ENCODE data around the genes GPC1 and AQP12B.

DNA sequence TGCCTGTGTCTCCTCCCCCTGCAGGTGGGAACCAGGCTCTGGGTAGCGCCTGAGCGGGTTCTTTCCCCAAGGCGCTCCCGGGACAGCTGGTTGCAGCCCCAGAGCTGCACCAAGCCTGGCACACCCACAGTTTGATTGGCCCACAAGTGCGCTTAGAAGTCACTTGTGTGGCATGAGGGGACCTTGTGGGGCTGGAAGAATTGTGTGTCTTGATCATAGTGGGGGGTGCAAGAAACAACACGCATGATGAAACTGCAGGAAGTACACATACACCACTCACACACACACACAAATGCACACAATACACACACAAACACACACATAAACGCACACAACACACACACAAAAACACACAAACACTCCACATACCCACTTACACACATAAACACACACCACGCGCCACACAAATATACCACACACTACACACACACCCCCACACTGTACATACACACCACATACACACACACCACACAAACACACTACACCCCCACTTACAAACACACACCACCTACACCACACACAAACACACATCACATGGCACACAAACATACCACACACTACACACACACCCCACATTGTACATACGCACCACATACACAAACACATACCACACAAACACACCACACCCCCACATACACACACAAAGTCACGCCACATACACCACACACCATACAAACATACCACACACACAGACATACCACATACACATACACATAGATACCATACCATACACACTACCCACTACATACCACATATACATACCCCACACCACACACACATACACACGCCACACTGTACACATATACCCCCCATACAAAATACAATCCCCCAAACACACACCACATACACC lies 59.8 kb downstream of the TWIST2 start:
- PRO-cap = no peak

DNA sequence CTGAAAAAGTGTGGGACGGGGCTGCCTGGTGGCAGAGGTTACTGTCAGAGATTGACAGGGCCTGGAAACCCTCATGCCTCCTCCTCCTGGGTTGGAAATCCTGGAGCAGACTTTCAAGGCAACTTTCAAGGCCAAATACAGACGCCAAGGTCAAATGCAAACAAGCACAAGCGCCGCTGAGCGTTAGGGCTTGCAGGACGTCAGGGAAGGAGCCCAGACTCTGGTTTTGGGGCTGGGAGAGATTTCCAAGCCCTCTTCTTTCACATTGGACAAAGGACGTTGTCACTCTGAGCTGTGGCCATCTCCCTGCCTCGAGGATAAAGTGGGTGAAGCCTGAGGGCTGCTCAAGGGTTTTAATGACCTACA lies 120.1 kb downstream of the TWIST2 start:
- PRO-cap = no peak

DNA sequence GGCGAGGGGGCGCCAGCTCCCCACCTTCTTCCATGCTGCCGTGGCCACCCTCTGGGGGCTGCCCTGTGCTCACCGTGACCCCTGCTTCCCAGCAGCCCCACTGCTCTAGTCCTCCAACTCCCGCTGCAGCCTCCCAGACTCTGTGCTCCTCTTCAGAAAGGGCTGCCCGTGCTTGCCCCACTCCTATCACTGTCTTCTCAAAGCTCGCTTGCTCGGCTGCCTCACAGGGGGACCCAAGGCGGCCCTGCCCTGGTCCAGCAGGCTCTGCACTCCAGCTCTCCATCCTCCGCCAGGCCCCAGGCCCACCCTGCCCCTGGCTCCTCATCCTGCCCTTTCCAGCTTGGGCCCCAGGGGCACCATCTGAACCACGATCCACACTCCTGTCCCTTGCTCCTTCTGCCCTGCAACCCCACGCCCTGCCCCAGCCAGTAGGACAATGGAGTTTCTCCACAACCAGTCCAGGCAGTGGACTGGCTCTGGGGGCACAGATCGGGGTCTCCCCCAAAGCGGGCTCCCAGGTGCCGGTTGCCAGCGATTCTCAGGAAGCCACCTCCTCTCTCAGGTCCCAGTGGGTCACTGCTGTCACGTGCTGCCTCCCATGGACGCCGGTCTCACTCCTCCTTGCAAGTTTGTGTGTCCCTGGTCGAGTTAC lies 238.7 kb downstream of the HDAC4 start:
- PRO-cap = no peak

- PRO-cap = no peak
These were observed 189.1 kb downstream of the HDAC4 start for GRCh38 chr2:239211764-239212044.

GRCh38 chr2:239246762-239247406 lies 153.9 kb downstream of the HDAC4 start:
- PRO-cap = no peak

DNA sequence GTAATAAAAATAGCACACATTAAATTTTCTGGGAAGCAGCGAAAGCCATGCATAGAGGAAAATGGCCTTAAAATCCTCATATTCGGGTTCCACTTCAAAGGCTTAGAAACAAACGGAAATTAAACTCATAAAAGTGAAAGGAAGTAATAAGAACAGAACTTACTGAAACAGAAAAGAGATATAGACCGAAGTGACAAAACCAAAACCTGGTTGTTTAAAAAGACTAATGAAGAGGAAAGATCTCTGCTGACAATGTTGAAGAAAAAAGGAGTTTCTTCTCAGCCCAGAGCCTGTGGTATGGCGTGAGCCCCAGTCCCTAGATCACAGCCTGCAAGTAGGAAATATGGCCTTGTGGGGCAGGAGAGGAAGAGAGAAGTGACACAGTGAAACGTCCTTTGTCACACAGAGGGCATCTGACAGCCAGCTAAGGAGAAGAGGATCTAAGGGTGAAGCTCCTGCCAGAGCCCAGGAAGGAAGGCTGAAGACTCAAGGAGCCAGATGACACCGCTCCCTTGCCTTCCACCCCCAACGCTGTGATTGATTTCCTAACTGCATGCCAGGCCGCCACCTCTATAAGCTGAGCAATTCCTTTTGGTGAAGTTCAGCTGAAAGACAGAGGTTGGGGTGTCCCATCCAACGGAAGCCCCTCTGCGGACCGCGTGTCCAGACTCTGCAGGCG lies 141.2 kb downstream of the HDAC4 start:
- PRO-cap = no peak

DNA sequence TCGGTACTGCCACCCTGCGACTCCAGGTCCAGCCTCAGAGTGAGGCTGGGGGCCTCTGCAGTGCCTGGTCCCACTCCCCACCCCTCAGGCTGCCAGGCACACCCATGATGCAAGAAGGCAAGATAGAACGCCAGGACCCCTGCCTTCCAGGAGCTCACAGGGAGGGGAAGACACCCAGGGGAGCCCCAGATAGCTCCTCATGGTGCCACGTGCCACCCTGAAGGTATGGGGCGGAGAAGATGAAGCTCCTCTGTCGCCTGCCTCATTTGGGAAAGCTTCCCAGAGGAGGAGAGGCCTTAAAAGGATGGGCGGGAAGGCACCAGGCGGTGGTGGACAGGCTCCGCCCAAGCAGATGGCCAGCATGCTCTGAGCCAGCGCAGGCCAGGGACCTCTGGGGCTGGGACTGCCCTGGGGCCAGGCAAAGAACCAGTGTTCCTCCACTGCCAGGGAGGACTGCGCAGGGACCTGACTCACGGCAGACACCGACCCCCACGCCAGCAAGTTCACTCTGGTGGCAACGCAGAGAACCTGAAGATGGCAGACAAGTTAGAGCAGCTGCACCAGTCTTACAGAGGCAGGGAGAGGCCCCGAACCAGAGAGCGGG lies 125.1 kb downstream of the HDAC4 start:
- PRO-cap = no peak

DNA sequence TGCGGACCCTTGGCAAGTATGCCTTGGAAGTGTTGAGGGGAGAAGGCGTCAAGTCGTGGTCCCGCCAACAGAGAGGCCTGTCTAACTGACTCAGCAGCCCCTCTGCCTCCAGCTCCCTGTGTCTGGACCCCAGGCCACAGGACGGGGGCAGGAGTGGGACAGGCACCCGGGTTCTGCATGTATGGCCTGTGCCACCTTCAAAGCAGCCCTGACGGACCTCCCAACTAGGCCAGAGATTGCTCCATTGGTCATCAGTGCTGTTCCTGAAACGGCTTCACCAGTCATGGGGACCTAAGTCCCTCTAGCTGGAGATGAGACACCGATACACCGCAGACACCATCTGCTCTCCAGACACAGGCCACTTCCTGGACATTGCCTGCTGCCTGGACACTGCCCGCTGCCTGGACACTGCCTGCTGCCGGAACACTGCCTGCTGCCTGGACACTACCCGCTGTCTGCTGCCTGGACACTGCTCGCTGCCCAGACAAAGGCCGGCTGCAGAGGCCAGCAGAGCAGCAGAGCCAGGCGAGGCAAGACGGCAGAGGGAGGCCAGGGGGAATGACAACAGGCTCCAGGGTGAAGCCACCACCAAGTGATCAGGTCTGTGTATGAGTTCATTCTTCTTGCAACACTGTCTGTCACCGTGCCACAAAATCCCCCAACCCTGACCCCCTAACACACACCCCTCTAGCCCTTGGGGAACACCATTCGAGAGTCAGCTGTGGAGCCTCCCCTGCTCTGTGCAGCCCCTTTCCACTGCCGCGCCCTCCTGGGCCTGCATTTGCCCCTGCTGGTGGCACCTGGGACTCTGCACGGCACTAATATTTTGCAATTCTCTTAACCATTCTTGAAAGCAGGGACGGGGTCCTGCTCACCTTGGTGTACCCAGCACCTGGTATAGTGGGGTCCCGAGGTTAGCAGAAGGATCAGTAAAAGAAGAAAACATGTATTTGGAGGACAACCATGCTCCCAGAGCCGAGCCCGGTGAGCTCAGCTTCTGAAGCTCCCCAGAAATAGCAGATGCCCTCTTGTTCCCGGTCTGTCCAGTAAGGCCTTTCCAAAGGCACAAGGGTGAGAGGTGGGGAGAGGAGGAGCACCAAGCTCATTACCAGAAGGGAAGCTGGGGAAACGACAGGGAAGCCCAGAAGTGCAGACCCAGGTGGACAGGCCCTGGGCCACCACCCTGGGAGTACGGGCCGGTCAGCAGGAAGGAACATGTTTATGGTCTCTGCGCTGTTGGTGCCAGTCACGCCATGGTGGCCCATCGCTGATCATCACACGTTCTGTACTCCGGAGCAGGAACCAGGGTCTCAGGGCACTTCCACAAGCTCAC lies 124.1 kb downstream of the HDAC4 start:
- PRO-cap = no peak

GRCh38 chr2:239318850-239320006 lies 81.6 kb downstream of the HDAC4 start:
- PRO-cap = no peak

DNA sequence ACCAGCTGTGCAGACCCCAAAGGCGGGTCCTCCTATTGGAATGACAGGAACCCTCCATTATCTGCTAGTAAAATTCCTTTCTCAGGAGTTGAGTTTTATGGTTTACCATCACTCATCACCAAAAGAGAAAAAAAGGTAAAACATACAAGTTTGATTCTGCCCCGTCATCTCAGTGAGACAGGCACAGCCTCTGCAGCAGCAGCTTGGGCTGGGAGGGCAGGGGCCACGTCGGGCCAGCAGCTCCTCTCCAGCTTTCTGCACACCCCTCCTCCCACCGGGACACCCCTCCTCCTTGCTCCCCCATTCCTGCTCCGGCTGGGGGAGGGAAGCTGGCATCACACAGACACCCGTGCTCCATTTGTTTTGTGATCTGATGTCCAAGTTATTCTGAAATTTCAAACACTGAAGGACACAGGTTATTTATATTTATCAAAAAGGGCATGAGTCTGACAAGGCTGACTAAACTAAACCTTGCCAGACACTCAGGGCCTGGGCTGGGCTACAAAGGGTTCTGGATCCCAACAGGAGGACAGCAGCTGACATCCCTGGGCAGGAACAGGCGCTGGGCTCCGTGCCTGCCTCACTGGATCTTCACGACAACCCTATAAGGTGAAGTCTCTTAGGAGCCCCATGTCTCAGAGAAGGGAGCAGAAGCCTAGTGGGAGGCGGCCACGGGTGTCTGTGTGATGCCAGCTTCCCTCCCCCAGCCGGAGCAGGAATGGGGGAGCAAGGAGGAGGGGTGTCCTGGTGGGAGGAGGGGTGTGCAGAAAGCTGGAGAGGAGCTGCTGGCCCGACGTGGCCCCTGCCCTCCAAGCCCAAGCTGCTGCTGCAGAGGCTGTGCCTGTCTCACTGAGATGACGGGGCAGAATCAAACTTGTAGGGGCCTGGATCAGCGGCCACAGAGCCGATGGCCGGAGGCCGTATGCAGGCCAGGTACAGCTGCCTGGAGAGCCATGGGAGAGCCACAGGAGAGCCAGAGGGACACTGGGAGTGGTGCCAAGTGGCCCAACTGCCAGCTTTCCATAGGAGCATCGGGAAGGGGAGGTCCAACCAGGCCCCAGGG lies 71.3 kb downstream of the HDAC4 start:
- PRO-cap = bidirectional peak, plus-strand start at position 901 of the sequence, minus-strand start at position 595 of the sequence

GRCh38 chr2:239402667-239402962 lies 1.8 kb upstream of the HDAC4 start:
- PRO-cap = no peak

DNA sequence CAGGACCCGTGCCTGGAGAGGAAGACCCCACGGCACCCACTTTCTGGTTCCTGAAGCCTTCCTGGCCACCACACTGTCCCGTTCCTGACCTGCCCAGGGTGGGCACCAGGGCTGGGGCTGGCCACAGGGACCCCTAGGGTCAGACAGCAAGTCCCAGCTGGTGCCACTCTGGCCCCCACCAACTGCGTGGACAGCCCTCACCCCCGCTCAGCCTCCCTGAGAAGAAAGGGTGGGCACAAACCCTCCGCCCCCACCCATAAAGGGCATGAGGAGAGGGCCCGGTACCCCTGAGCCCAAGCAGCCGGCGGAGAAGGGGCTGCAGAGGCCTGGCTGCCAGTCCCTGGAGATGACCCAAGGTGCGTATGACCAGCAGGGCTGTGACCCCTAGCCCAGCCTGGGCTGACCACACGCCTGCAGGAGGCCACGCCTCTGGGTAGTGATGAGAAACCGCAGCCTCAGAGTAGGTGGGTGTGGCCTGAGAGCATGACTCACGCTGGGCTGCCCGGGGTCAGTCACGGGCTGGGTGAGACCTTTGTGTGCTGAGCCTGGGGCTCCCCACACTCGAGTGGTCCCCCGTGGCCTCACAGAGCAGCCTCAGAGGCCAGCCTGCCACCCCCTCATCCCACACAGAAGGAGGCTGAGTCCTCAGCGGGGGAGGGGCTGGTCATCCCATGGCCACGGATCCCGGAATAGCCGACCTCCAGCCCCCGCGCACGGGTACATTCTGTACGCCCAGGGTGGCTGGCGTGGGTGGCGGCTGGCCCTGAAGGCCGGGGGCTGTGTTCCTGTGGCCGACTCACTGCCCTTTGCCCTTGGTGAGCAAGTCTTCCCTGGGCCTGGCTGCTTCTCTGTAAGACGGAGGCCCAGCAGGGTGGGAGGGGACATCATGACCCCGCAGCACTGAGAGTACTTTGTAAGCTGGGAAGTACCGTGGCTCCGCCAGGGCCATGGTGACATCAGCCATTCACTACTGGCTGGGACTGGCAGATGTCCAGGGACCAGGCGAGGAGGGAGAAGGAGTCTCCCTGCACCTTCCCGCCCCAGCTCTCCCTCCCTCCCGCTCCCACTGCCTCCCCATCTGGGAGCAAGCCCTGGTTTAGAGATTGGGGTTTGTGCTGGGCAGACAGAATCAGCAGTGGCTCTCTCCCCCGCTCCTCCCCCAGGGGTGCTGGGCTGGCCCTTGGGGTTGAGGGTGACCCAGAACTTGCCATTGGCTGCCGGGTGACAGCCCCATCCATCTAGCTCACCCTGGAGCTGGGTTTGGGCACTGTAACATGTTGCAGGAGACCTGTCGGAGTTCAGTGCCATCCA lies 110.8 kb upstream of the OTOS start:
- PRO-cap = bidirectional peak, plus-strand start at position 511 of the sequence, minus-strand start at position 431 of the sequence

DNA sequence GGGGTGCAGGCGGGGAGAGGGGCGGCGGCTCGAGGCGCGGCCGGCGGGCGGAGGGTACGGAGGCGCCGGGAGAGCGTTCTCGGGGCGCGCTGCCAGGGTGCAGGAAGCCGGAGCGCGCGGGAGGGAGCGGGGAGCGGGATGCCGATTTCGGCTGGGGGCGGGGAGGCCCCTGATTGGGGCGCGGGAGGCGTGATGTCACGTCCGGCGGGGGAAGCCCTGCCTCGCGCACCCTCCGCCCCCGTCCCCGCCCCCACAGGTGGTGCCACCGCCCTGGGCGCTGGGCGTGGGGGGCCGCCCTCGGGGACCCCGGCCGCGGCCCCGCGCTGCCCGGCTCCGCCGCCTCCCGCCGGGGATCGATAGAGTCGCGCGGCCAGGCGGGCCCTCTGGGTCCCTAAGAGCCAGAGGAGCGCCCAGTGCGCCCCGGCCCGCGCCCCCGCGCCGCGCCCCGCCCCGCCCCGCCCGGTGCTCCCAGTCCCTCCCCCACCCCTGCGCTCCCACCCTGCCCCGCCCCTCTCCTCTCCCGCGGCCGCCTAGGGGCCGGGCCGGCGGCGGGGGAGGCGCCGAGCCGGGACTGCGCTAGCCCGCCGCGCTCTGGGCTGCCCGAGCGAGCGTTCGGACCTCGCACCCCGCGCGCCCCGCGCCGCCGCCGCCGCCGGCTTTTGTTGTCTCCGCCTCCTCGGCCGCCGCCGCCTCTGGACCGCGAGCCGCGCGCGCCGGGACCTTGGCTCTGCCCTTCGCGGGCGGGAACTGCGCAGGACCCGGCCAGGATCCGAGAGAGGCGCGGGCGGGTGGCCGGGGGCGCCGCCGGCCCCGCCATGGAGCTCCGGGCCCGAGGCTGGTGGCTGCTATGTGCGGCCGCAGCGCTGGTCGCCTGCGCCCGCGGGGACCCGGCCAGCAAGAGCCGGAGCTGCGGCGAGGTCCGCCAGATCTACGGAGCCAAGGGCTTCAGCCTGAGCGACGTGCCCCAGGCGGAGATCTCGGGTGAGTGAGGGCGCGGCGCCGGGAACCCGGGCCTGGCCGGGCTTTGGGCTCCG lies at the start of gene GPC1:
GPC1 (plus strand) TSS at position 560 of the 1,034 bp plus-strand sequence.
- PRO-cap = bidirectional peak, plus-strand start at position 253 of the sequence, minus-strand start at position 114 of the sequence; bidirectional peak, plus-strand start at position 587 of the sequence, minus-strand start at position 442 of the sequence; bidirectional peak, plus-strand start at position 775 of the sequence, minus-strand start at position 694 of the sequence; unidirectional peak, minus-strand start at position 987 of the sequence

DNA sequence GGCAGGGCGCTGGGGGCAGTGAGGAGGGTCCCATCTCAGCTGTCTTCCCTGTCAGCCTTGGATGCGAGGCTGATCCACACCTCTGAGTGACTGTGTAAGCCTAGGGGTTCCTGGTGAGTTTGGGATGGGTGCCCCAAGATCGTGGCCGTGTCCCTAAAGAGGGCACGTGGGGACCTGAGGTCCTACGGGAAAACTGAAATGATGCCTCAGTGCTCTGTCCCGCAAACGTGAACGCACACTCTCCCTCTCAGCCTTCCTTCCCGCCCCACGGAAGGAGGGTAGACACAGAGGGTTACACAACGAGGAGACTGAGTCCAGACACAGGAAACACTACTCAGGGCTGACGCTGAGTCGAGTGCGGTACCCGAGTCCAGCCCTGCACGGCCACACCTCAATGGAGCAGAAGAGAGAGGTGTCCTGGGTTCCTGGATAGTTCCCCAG lies 1.2 kb upstream of the RNPEPL1 start:
- PRO-cap = no peak

- PRO-cap = no peak
These were observed 7.6 kb upstream of the CAPN10 start for GRCh38 chr2:240578787-240579487.

GRCh38 chr2:240682625-240683245 lies at the start of gene AQP12B:
AQP12B (minus strand) TSS chr2:240682885.
- PRO-cap = no peak

GRCh38 chr2:240880199-240880490 lies 11.5 kb downstream of the AGXT start:
- PRO-cap = no peak

- PRO-cap = unidirectional peak, plus-strand start at chr2:240960697
These were observed 37.9 kb upstream of the SNED1 start for GRCh38 chr2:240960391-240961056.

GRCh38 chr2:241049364-241050593 lies 51.4 kb downstream of the SNED1 start:
- PRO-cap = no peak

DNA sequence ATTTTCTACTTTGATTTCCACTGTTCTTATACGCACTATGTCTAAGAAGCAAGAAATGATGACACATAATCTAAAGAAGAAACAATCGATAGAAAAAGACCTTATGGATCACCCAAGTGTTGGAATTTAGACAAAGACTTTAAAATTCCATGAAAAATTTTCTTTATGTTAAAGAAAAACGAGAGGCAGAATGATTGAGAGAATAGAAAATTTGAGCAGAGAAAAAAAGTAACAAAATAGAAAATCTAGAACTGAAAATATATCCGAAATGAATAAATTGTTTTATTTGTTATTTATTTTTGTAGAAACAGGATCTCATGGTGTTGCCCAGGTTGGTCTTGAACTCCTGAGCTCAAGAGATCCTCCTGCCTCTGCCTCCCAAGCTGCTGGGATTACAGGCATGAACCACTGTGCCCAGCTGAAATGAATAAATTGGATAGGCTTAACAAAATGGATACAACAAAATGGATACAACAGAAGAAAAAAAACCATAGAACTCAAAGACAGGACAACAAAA lies 46.0 kb downstream of the MTERF4 start:
- PRO-cap = no peak